Cerebral cortex (tissue), 2 donors: ENCODE results near the genes NAPSA, KLK13, ETFB and C19orf84.

DNA sequence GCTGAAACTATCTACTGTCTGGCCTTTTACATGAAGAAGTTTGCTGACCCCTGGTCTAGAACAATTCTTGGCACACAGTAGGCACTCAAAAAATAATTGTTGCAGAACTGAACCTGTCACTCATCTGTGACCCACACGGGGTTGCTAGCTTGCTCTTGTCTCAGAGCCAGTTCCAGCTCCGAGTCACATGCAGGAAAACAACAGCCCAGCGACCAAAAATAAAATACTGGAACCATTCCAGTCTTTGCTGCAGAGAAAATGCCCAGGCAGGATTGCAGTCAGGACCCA, 4.8 kb upstream of the MYH14 start:
- PRO-cap, 2 experiments, result no peak in any of the 2 experiments

GRCh38 chr19:50263078-50263674, 59.8 kb downstream of the MYH14 start:
- PRO-cap, 2 experiments, result no peak in any of the 2 experiments

DNA sequence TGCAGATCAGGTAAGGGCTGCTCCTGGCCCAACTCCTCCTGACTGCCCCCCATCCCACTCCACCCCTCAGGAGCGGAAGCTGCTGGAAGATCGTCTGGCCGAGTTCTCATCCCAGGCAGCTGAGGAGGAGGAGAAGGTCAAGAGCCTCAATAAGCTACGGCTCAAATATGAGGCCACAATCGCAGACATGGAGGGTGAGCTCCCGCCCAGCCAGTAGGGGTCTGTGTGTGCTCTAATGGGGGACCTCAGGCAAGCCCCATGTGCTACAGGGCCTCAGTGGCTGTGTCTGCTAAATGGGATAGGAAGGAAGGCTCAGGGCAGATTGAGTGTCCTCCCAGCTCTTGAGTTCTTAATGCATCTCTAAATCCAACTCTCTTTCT, 57.4 kb downstream of the KCNC3 start:
- PRO-cap, 2 experiments, result no peak in any of the 2 experiments

DNA sequence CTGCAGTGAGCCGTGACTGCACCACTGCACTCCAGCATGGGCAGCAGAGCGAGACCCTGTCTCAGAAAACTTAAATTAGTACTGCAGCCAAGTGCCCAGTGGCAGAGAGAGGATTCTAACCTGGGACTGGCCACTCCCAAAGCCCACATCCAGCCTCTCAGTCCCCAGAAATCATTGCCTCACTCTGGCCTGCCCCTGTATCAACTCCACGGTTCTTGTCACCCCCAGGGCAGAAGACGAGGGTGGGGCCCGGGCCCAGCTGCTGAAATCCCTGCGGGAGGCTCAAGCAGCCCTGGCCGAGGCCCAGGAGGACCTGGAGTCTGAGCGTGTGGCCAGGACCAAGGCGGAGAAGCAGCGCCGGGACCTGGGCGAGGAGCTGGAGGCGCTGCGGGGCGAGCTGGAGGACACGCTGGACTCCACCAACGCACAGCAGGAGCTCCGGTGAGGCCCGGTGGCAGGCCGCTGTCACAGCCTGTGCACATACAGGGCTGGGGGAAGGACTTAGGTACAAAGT, 53.4 kb downstream of the KCNC3 start:
- PRO-cap, 2 experiments, result no peak in any of the 2 experiments

- PRO-cap, 2 experiments, result no peak in any of the 2 experiments
Measured at GRCh38 chr19:50289283-50289779, 39.8 kb downstream of the KCNC3 start.

DNA sequence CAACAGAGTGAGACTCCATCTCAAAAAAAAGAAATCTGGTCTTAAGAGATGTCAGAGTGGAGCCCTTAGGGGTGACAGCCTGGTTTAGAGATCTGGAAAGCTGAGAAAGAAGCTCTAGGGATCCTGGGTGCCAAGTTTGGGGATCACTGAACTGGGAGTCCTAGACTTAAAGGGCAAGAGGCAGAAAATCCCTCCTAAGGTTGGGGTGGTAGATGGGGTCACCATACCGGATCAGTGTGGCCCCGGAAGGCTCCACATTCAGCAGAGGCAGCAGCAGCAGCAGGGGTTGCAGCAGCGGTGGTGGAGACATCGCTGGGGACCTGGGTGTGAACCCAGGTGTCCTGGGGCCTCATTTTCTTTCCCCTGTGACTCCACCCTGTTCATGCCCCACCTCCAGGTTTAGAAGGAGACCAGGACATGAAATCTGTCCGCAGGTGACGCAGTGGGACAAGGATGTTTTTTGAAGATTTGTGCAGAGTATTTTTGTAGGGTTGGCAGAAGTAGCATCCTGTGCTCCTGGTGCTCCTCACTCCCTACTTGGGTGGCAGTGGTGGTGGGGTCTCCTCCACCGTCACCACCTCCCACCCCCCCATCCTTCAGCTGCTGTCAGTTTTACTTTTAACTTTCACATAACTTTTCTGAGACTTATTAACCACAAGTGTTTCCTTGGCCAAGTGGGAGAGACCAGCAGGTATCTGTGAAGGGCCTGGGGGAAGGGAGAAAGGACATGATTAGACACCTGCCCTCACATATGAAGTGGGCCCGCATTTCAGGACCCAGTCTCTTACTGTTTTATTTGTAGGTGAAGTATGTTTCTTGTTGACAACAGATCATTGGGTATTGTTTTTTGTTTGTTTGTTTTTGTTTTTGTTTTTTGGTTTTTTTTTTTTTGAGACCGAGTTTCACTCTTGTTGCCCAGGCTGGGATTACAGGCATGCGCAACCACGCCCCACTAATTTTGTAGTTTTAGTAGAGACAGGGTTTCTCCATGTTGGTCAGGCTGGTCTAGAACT, at the start of gene NAPSA:
Gene NAPSA (minus strand): TSS at position 328 of the 1,013 bp plus-strand sequence.
- PRO-cap, 2 experiments, result no peak in any of the 2 experiments

DNA sequence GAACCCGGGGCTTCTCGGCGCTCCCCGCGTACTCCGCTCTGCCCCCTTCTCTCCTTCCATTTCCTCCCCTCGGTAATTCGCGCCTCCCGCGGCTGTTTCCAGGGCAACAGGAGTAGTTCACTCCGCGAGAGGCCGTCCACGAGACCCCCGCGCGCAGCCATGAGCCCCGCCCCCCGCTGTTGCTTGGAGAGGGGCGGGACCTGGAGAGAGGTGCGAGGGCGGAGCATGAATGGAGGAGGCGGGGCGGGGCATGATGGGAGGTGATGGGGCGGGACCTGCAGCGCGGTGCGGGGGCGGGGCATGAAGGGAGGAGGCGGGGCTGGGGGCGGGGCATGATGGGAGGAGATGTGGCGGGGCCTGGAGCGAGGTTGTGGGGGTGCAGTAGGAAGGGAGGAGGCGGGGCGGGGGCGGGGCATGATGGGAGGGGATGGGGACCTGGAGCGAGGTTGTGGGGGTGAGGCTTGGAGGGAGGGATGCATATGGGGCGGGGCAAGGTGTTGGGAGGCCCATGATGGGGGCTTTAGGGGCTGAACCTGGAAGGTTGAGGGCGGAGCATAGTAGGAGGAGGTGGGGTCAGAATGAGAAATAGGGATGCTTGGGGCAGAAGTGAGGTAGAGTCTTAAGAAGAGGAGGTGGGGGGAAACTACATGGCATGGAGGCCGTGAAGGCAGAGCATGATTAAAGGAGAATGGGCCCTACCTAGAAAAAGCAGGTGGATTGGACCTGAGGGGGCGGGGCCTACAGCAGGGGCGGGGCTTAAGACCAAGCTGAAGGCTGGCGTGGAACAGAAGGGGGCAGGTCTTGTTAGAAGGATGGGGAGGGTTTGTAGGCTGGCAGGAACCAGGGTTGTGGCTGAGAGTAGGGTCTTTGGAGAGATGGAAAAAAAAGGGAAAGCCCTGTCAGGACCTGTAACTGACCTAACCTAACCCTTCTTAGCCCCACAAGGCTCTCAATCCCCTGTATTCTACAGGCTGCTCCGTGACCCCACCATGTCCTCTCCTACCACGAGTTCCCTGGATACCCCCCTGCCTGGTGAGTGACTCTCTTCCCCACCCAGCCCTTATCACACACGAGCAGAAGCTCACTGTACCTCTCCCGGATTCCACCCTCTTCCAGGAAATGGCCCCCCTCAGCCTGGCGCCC, 731 bp downstream of the NR1H2 start:
- PRO-cap, 2 experiments, result peak in 1 of 2 experiments; most common minus-strand start position 181 of the sequence (in 1)

DNA sequence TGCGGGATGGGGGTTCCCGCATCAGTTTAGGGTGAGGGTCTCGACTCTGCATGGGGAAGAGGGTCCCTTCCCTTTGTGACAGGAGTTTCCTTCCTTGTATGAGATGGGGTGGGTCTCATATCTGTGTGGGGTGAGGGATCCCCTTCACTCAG, 288 bp downstream of the MYBPC2 start:
- PRO-cap, 2 experiments, result no peak in any of the 2 experiments

DNA sequence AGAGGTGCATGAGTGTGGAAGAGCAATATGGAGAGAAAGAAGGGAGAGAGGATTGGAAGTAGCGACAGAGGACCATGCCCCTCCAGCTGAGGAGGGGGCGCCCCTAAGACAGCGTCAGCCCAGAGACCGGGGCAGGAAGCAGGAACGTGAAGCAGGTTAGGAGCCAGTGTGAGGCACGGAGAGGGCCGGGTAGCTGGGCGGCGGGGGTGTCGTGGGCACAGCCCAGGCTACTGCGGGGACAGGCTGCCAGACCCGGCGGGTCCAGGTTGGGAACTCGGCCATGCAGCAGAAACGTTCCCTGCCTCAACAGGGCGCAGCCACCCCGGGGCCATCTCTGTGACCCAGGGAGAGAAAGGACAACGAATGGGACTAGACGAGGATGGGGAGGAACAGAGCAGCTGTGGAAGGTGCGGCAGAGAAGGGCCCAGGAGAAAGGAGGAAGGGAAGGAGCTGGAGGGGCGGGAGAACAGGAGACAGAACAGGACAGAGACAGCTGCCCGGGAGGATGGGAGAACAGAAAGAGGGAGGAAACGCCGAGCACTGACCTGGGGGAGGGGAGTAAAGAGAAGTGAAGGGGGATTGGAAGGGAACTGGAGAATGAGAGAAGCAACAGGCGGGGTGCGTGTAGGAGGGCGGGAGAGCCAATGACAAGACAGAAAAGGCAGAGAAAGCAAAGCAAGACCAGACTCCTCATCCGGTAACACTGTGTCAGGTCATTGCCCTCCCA, 12.9 kb upstream of the GARIN5A start:
- PRO-cap, 2 experiments, result no peak in any of the 2 experiments

DNA sequence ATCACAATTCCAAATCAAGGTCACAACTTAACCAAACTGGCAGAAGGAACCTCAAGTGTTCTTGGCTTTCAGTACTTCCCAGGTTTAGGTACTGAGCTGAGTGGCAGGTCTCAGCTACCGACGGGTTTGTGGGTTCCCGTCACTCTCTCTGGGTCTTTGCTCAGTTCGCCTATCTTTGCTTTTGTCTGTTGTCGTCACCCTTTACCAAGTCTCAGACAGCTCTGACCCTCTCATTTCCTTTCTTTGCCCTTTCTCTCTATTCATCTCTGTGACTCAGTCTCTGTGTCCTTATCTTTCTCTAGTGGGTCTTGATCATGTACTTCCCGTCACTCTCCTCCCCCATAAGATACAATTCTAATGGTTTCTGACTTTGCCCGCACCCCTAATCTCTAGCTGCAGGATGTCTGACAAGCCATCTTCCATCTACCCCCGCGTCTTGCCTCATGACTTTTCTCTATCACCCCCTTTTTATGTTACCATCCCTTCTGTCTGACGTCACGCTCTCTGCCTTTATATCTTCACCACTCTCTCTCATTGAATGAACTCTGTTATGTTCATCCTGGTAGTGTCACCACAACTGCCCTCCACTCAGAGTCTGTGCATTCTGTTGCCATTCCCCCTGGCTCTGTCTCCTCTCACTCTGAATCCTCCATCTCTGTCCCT, 33.4 kb upstream of the LRRC4B start:
- PRO-cap, 2 experiments, result no peak in any of the 2 experiments

DNA sequence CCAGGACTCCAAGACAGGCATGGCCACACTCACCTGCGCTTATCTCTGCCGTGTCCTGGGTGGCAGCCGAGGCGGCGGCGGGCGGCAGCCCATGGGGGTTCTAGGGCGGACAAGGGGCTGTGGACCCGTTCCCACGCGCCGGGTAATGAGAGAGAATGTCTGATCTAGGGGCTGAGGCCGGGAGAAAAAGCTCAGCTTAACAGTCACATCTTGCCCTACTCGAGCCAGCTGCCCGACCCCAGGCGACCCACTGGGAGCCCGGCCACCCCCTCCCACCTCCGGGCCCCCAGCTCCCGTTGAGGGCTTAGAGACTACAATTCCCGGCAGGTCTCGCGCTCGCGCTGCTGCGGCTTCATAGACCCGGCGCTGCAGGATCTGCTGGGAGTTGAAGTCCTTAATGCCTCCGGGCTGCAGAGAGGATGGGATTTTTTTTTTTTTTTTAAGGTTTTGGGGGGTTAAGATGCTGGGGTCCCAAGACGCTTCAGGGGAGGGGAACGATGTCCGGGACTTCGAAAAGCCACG, 628 bp downstream of the SYT3 start:
- PRO-cap, 2 experiments, result no peak in any of the 2 experiments

DNA sequence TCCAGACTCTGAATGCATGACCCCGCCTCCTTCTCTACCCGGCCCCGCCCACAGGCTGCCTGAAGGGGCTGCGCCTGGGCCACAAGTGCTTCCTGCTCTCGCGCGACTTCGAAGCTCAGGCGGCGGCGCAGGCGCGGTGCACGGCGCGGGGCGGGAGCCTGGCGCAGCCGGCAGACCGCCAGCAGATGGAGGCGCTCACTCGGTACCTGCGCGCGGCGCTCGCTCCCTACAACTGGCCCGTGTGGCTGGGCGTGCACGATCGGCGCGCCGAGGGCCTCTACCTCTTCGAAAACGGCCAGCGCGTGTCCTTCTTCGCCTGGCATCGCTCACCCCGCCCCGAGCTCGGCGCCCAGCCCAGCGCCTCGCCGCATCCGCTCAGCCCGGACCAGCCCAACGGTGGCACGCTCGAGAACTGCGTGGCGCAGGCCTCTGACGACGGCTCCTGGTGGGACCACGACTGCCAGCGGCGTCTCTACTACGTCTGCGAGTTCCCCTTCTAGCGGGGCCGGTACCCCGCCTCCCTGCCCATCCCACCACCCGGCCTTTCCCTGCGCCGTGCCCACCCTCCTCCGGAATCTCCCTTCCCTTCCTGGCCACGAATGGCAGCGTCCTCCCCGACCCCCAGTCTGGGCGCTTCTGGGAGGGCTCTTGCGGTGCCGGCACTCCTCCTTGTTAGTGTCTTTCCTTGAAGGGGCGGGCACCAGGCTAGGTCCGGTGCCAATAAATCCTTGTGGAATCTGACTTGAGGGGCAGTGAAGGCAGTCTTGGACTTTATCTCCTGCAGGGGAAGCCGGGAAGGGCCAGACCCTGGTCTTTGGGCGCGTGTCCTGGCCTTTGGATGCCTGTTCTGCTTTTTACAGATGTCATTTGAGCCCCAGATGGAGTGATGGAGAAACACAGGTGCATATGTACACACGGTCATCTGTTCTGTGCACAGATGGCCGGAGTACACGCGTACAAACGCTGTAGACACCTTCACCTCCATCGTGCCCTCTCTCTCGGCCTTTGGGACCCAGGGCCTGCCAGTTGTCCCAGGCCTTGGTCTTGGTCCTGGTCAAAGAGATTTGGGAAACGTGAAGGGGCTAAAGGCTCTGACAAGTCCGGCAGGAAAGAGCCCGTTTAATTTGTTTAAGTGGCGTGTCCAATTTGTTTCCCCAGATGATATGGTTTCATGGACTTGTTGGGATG, 2.2 kb downstream of the CLEC11A start:
- PRO-cap, 2 experiments, result peak in 1 of 2 experiments; most common plus-strand start position 146 of the sequence (in 1); most common minus-strand start position 638 of the sequence (in 1)

- PRO-cap, 2 experiments, result no peak in any of the 2 experiments
Measured at GRCh38 chr19:51025480-51026402, 675 bp downstream of the KLK11 start.

- PRO-cap, 2 experiments, result no peak in any of the 2 experiments
Measured at GRCh38 chr19:51027413-51028377, 1.3 kb upstream of the KLK11 start.

DNA sequence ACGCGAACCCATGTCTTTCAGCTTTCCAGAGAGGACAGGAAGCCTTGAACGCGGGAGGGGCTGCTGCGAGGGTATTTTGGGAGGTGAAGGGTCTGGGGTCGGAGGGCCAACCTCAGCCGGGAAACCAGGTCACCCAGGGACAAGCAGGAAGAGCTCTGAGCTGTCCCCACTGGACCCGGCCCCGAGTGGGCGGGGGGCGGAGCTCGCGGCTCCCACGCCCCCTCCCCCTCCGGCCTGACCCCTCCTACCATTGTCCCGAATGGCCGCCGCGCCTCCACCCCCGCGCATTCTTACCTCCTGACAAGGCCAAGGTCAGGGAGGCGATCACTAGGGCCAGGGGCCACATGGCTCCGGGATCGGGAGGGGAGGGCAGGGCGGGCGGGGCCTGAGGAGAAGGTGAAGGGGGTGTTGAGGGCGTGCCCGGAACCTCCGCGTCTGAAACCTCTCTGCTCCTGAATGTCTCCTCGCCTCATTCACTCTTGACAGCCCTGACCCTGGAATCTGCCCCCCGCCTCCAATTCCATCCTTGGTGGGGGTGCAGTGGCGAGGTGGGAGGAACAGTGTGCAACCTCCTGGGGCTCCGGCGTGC, at the start of gene KLK13:
Gene KLK13 (minus strand): TSS at position 371 of the 589 bp plus-strand sequence.
- PRO-cap, 2 experiments, result no peak in any of the 2 experiments

- PRO-cap, 2 experiments, result no peak in any of the 2 experiments
Measured at GRCh38 chr19:51293630-51294137, 17.8 kb upstream of the IGLON5 start.

- PRO-cap, 2 experiments, result peak in 2 of 2 experiments; most common plus-strand start chr19:51366599 (in 2); most common minus-strand start chr19:51366345 (in 2)
Measured at GRCh38 chr19:51366217-51367287, at the start of gene ETFB. Gene ETFB (minus strand): TSS chr19:51366388.

- PRO-cap, 2 experiments, result no peak in any of the 2 experiments
Measured at GRCh38 chr19:51390394-51391106, at the start of gene C19orf84. Gene C19orf84 (minus strand): TSS chr19:51390591.

DNA sequence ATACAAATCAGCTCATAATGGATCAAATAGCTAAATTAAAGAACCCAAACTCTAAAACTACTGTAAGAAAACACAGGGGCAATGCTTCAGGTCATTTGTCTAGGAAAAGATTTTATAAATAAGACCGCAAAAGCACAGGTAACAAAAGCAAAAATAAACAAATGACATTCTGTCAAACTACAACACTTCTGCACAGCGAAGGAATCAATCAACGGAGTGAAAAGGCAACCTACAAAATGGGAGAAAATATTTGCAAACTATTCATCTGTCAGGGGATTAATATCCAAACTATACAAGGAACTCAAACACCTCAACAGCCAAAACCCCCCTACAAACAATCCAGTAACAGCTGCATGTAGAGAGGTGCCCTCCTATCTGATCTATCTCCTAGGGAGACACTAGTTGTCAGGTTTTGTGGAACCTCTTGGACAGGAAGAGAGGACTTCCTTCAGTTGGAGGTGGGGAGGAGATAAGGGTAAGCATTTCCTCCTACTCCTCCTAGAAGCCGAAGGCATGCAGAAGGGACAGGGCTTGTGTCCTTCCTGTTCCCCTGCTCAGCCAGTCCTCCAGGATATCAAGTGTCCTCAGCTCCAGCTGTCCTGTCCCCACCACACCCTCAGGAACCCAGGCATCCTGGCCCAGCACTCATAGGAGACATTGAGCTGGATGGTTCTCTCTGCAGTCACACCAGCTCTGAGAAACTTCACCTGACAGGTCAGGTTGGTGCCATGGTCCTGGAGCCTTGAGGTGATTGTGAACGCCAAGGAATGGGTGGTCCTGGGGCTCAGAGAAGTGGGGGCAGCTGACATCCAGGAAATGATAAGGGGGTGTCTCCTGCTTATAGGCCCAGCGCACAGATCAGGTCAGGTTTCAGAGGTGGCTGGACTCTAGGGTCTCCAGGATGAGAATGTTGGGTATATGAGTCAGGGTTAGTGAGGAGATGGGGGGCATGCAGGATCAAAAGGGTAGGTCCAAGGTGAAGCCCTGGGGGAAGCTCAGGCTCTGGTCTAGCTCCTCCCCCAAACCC, 9.8 kb upstream of the SIGLEC8 start:
- PRO-cap, 2 experiments, result no peak in any of the 2 experiments

DNA sequence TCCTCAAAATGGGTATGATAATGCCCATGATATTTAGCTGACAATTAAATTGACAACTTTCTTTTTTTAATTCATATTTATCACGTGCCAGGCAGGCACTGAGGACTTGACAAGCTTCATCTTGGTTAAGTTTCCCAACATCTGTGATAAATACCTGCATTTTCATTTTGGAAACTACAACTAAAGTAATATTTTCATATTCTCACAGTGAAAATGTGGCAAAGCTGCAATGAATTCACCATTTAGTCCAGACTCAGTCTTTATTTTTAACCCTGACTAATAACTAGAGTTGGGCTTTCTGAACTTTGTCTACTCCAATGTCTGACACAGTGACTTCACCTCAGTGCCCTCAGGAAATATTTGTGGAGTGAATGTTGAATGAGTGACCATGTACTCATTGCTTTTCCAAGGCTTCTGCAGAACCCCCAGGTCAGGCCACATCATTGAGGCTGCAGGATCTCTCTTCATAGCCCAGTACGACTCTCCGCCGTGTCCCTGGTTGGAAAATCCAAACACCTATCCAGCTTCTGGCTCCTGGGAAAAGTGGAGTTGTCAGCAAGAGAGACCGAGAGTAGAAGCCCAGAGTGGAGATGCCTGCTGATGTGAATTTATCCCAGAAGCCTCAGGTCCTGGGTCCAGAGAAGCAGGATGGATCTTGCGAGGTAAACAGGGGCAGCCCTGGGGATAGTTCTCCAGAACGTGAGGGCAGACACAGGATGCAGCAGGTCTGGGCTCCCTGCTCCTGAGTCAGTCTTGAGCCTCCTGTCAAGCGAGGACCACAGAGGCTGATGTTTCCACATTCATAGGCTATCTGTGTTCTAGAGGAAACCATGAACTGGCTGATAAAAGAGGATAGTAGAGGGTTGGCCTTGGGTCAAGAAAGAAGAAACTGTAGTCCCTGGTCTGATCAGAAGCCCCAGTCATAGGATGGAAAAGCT, 1.9 kb downstream of the ZNF175 start:
- PRO-cap, 2 experiments, result no peak in any of the 2 experiments